SK-N-DZ (cell line): ENCODE results near the genes HSPA1A, SLC44A4, ATF6B and AGPAT1.

DNA sequence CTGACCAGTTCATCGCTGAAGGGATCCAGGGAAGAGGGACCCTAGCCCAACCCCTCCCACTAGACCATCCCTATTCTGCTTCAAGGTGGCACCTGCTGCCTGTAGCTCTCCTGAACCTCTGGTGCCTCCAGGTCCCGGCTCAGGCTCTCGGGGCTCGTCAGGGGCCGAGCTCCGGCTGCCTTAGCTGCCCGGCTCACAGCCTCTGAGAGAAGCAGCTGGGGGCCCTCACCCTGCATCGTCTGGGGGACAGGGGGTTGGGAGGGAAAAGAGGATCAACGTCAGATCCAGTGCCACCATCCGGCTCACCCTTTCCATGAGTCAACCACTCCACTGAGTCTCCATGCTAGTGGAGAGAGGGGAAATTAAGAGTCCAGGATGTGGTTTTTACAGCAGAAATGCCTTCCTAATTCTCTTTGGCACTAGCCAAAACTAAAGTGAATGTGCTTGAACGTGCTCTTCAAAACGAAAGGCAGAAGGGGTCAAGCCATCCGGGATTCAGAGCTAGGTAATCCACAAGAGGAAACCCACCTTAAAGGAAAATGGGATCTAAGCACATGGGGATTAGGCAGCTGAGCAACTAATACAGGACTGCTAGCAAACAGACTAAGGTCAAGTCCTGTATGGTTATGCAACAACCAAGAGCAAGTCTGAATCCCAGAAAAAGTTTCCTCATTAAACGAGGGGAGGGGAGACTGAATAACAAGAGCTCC, 12.9 kb downstream of the BAG6 start:
RAMPAGE:
- cytosol, long total RNA = no peak
- nucleus, long total RNA = no peak

RAMPAGE:
- cytosol, long total RNA = no peak
- nucleus, long total RNA = no peak
Measured at GRCh38 chr6:31725567-31726468, 2.6 kb downstream of the MPIG6B start.

GRCh38 chr6:31730332-31731053, 1.4 kb upstream of the DDAH2 start:
RAMPAGE:
- cytosol, long total RNA = no peak
- nucleus, long total RNA = no peak

DNA sequence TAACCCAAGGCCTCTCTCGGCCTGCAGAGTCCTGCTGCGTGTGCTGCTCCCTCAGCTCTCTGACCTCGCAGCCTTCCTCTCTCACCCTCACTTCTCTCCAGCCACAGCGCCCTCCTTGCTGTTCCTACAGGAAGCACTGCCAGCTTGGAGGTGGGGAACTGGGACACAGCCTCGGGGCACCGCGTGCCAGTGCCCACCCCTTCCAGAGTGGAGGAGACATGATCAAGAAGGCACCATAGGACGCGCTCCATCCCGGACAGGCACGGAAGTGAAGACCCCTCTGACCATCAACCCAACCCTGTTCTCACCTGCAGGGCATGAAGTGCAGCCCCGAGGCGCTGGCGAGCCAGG, 1.5 kb downstream of the VWA7 start:
RAMPAGE:
- cytosol, long total RNA = no peak
- nucleus, long total RNA = no peak

DNA sequence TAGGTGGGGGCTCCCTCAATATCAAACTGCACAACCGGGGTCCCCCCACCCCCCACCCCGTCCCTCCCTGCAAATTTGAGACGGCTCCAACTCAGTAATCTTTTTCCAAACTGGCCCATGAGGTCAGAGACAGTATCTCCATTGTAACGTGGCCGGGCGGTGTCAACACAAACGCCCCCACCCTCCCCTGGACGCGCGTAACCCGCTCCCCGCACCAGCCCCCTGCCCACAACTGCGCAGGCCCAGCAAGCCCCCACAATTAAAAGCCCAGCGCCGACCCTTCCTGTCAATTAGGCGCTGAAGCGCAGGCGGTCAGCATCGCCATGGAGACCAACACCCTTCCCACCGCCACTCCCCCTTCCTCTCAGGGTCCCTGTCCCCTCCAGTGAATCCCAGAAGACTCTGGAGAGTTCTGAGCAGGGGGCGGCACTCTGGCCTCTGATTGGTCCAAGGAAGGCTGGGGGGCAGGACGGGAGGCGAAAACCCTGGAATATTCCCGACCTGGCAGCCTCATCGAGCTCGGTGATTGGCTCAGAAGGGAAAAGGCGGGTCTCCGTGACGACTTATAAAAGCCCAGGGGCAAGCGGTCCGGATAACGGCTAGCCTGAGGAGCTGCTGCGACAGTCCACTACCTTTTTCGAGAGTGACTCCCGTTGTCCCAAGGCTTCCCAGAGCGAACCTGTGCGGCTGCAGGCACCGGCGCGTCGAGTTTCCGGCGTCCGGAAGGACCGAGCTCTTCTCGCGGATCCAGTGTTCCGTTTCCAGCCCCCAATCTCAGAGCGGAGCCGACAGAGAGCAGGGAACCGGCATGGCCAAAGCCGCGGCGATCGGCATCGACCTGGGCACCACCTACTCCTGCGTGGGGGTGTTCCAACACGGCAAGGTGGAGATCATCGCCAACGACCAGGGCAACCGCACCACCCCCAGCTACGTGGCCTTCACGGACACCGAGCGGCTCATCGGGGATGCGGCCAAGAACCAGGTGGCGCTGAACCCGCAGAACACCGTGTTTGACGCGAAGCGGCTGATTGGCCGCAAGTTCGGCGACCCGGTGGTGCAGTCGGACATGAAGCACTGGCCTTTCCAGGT, at the start of gene HSPA1A:
Gene HSPA1A (plus strand): TSS at position 595 of the 1,089 bp plus-strand sequence.
RAMPAGE:
- cytosol, long total RNA = no peak
- nucleus, long total RNA = no peak

GRCh38 chr6:31820583-31821003, 5.2 kb downstream of the HSPA1A start:
RAMPAGE:
- cytosol, long total RNA = no peak
- nucleus, long total RNA = no peak

RAMPAGE:
- cytosol, long total RNA = no peak
- nucleus, long total RNA = no peak
Measured at GRCh38 chr6:31821607-31821912, 6.0 kb upstream of the HSPA1B start.

RAMPAGE:
- cytosol, long total RNA = no peak
- nucleus, long total RNA = no peak
Measured at GRCh38 chr6:31838965-31840274, 11.9 kb downstream of the HSPA1B start.

DNA sequence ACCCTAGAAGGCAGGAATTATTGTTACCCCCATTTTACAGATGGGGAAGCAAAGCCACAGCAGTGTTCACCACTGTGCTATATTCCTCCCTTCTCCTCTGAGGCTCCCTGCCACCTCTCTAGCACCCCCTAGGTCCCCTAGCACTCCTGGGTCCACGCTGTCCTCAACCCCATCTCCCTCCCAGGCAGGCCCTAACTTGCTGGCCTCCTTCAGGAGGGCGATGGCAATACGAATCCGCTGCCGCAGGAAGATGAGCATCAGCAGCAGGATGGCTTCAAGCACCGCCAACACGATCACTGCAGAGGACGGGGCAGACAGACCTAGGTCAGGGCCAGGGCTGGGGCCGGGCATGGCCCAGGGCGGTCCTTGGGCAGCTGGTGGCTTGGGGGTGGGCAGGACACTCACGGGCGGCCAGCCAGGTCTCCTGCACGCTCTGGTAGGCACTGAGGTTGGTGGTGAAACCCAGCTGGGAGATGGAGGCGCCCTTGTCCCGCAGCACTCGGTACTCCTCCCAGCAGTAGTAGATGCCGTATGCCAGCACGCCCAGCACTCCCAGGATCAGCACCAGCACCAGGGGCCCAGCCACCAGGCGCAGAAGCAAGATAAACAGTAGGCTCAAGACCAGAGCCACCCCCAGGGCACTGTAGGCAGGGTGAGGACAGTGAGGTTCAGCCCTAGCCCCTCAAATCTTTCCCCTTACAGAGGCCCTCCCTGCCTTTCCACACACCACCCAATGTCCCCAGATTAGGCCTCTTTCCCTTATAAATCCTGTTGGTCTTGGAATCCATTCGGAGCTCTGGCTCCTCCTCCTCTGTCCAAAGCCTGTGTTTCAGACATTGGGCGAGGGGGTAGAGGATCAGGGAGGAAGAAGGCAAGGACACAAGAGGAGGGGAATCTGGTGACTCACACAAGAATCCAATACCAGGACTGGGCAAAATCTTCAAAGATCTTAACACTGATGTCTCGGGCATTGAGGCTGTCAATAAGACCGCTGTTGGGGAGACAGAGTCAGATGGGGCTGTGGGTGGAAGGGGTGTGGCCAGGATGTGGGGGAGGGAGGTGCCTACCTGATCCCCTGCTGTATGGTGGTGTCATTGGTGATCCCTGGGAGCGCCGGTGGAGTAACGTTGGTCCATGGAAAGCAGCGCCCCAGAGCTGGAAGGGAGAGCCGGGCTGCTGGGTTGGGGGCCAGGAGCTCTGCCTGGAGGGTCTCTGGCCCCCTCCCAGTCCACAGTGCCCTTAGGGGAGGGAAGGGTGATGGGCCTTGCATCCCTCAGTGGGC, 7.9 kb downstream of the SLC44A4 start:
RAMPAGE:
- cytosol, long total RNA = no peak
- nucleus, long total RNA = no peak

DNA sequence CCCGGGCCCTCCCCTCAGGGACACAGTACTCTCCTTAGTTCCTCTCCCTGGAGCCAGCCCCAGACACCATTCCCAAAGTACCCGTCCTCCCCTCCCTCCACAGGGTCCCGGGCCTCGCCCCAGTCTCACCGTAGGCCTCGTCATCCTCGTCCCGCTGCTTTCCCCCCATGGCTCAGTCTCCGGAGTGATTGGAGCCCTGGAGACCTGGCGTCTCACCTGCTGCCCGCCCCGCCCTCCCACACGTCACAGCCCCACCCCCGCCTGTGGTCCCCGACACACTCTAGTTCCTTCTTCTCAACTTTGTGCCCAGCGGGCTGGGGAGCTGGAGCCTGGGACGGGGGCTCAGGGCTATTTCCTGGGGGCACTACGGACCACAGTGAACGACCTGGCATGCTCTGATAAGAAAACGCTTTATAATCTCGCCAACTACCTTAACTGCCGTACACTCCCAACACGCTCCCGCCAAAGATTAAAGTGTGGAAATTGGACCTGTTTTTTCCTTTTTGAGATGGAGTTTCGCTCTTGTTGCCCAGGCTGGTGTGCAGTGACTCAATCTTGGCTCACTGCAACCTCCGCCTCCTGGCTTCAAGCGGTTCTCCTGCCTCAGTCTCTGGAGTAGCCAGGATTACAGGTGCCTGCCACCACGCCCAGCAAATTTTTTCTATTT, at the start of gene SLC44A4:
Gene SLC44A4 (minus strand): TSS at position 186 of the 667 bp plus-strand sequence.
RAMPAGE:
- cytosol, long total RNA = no peak
- nucleus, long total RNA = no peak

RAMPAGE:
- cytosol, long total RNA = no peak
- nucleus, long total RNA = no peak
Measured at GRCh38 chr6:31902398-31902629, 428 bp upstream of the ZBTB12 start.

DNA sequence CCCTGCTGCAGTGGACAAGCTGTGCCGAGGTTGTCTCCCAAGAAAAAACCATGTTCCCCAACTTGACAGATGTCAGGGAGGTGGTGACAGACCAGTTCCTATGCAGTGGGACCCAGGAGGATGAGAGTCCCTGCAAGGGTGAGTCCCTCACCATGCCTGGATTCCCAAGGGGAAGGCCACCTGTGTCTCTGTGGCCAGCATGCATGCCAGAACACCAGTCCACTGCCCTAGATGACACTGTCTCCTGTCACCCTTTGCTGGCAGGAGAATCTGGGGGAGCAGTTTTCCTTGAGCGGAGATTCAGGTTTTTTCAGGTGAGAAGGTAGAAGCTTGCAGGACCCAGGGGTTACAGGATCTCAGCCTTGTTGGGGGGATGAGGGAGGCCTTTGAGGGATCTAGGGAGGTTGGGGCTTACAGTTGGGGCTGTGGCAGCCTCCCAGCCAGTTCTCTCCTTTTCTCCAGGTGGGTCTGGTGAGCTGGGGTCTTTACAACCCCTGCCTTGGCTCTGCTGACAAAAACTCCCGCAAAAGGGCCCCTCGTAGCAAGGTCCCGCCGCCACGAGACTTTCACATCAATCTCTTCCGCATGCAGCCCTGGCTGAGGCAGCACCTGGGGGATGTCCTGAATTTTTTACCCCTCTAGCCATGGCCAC, 1.1 kb upstream of the CFB start:
RAMPAGE:
- cytosol, long total RNA = no peak
- nucleus, long total RNA = no peak

DNA sequence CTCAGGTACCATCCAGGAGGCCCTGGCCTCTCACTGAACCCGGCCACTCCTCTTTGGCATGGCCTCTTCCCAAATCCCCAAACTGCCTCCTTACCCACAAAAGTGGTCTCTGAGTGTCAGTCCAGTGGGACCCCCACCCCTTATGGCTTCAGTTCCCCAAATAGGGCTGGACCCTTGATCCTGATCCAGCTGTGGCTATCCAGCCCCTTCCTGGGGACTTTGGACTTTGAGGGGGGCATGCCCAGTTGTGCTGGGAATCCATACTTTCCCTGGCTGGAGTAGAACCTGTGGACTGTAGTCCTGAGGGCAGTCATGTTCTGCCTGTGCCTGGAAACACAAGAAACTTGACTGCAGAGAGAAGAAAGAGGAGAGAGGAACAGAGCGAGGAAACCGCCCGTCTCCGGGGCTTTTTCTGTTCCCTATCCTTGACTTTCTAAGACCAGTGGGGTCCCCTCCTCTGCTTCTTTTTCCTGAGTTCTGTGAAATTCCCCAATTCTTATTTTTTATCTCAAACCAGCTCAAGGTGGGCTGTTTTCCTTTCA, 1.0 kb upstream of the CYP21A2 start:
RAMPAGE:
- cytosol, long total RNA = no peak
- nucleus, long total RNA = no peak

DNA sequence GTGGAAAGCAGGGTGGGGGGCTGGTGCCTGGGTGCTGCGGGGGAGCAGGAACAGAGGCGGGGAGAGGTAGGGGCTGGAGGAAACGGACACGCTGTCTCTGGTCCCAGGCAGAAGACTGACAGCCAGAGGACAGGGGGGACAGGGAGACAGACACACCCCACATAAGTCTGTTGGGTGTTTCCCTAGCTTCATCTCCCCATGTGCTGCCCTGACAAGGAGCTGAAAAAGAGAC, 1.0 kb upstream of the TNXB start:
RAMPAGE:
- cytosol, long total RNA = no peak
- nucleus, long total RNA = no peak

DNA sequence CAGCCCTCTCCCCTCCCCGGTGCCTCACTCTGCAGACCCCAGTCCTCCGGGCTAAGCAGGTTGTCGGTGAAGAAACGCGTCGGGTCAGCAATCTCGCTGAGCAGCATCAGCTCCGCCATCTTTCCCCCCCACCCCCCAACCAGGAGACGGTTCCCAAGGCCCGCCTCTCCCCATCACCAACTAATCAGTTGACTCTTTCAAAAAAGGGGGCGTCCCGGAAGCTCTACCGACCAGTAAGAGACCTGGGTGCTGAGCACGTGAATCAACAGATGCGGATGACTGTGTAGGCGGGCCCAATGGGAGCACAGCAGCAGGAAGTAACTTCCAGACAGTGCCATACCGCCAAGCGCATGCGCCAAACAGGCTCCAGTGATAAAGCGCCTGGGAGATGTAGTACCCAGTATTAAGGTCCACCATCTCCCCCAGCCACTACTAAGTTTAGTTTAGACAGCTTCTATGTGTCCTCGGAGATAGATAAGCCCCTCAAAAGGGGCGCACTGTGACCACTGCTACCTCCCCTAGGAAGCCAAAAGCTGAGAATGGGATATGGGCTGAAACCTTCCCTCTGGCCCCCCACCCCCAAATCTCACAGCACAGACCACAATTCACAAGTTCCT, at the start of gene ATF6B:
Gene ATF6B (minus strand): TSS at position 158 of the 617 bp plus-strand sequence.
RAMPAGE:
- cytosol, long total RNA = start-site peak on the minus strand centred at position 138 of the sequence, 22 bp wide, 62 and 43 reads in 2 replicates
- nucleus, long total RNA = start-site peak on the minus strand centred at position 138 of the sequence, 21 bp wide, 103 and 99 reads in 2 replicates

DNA sequence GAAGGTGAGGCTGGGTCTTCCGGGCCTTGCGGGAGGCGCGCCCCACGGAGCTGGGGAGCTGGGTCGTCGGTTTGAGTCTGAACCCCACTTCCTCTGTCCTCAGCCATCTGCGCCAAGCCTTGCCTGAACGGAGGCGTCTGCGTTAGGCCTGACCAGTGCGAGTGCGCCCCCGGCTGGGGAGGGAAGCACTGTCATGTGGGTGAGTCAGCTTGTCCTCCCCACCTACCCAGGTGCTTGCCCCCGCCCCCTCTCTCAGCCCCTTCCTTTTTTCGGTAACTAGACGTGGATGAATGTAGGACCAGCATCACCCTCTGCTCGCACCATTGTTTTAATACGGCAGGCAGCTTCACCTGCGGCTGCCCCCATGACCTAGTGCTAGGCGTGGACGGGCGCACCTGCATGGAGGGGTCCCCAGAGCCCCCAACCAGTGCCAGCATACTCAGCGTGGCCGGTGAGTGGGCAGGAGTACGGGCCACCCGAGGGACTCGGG, 2.5 kb downstream of the EGFL8 start:
RAMPAGE:
- cytosol, long total RNA = no peak
- nucleus, long total RNA = no peak

DNA sequence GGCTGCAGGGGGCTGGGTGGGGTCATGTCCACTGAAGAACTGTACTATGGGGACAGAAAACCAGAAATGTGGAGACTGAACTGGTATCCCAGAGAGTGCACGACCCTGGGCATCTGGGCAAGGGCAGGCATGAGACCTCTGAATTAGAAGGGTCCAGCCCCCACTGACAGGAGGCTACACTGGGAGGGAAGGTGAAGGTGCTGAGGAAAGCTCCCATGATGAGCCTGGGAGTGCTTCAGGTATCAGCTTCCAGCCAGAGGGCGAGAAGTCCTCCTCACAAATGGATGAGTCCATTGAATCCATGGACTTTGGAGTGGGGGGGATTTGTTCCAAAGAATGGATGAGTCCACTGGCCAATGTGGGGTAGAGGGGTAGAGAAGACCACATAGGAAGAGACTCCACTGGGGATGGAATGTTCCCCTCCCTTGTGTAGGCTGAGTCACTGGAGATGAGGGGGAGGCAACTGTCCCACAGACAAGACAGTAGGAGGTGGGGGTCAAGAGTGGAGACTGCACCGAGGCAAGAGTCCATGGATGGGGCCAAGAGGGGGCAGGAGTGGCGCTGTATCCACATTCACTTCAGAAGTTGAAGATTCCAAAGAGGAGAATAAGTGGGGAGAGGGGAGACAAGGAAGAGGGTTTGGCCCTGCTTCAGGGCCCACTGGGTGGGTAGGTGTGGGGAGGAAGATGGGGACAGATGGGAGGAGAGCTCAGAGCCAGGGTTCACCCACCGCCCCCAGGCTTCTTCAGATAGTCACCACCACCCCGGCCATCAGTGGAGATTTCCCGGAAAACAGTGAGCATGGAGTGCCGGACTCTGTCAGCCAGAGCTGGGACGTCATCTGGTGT, 4.4 kb downstream of the EGFL8 start:
RAMPAGE:
- cytosol, long total RNA = no peak
- nucleus, long total RNA = no peak

DNA sequence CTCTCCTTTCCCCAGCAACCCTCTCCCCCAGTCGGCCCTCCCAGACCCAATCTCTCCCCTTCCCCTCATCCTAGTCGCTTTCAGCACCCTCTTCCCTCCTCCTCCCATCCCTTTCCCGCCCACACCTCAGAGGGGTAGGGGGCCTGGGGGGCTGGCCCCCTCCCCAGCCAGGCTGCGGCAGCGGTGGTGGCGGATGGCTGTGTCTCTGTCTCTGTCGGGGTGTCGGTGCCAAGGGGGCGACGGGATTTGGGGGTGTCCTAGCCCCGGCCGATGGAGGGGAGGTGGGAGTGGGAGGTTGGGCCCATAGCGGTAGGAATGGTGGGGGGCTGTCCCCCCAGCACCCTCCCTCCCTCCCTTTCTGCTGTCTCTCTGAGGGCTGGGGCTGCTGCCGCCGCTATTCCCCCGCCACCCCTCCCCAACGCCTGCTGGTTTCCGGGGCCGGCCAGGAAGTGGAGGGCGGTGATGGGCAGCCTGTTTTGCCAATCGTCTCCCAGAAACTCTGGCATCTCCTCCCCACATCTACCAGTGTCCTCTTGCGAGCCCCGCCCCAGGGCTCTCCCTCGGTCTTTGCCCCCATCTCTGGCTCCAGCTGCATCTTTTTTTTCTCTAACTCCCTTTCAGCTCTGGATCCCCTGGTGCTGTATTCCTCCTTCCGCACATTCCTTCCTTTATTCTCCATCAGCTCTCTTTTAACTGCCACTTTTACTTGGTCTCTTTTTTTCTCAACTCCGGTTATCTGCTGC, at the start of gene AGPAT1:
Gene AGPAT1 (minus strand): TSS at position 396 of the 743 bp plus-strand sequence.
RAMPAGE:
- cytosol, long total RNA = start-site peak on the minus strand centred at position 370 of the sequence, 28 bp wide, 22 and 31 reads in 2 replicates
- nucleus, long total RNA = start-site peak on the minus strand centred at position 398 of the sequence, 86 bp wide, 32 and 25 reads in 2 replicates

GRCh38 chr6:32189503-32190118, 391 bp downstream of the PBX2 start:
RAMPAGE:
- cytosol, long total RNA = no peak
- nucleus, long total RNA = no peak

DNA sequence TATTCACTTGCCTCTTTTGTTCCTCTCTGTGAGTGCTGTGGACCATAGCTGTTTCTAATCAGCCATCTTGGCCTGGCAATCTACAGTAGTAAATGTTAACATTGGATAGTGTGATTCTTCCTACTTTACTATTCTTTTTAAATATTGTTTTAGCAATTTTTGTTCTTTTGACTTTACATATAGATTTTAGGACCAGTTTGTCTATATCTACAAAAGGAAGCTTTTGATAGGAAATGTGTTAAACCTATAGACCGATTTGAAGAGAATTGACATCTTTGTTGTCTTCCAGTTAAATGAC, 32.0 kb upstream of the NOTCH4 start:
RAMPAGE:
- cytosol, long total RNA = no peak
- nucleus, long total RNA = no peak